Foreskin fibroblast (primary cell): ENCODE measurements around the genes LIPK and STAMBPL1.

DNA sequence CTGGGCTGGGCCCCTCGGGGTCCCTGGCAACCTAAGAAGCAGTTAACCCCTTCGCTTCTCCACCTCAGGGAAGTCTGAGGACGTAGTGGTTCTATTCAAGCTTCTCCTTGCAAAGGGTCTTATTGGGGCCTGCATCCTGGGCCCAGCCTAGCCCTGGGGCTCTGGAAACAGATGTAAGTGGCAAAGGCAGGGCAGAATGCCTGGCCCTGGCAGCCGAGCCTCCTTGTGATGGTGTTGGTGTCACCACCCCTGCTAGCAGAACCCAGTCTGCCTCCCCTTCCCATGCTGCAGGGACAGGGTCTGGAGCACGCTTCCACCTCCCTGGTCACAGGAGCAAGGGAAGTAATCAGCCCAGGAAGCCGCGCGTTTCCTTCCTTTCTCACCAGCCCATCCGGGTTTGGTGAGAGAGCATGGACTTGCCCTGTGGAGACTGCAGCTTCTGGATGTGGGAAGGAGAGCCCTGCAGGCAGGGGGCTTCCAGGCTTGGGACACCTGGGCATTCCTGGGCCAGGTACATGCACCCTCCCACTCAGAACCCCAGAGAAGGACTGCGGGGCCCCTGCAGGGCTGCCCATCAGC, 2.0 kb downstream of the MMRN2 start:
- RRBS: no CpG with 5 or more reads among the region's 10 CpGs

- RRBS: 3% methylated on average over 8 of the region's 47 CpGs
Measured at GRCh38 chr10:86971415-86972097, 3.3 kb downstream of the ADIRF start.

GRCh38 chr10:87082910-87083660, 11.6 kb downstream of the GLUD1 start:
- RRBS: no CpG with 5 or more reads among the region's 6 CpGs

- RRBS: no CpG with 5 or more reads among the region's 1 CpG
Measured at GRCh38 chr10:87089211-87089530, 5.5 kb downstream of the GLUD1 start.

GRCh38 chr10:87214010-87214647, 11.1 kb upstream of the NUTM2A start:
- RRBS: no CpG with 5 or more reads among the region's 23 CpGs

- RRBS: no CpG with 5 or more reads among the region's 7 CpGs
Measured at GRCh38 chr10:87660759-87661269, 1.1 kb downstream of the PAPSS2 start.

GRCh38 chr10:87668496-87668920, 8.8 kb downstream of the PAPSS2 start:
- RRBS: no CpG with 5 or more reads among the region's 5 CpGs

GRCh38 chr10:87815369-87815785, 2.6 kb downstream of the ATAD1 start:
- RRBS: no CpG with 5 or more reads among the region's 1 CpG

GRCh38 chr10:87873686-87874497, 10.5 kb downstream of the PTEN start:
- RRBS: no CpG with 5 or more reads among the region's 4 CpGs

- RRBS: no CpG with 5 or more reads among the region's 4 CpGs
Measured at GRCh38 chr10:87926253-87926817, 62.9 kb downstream of the PTEN start.

DNA sequence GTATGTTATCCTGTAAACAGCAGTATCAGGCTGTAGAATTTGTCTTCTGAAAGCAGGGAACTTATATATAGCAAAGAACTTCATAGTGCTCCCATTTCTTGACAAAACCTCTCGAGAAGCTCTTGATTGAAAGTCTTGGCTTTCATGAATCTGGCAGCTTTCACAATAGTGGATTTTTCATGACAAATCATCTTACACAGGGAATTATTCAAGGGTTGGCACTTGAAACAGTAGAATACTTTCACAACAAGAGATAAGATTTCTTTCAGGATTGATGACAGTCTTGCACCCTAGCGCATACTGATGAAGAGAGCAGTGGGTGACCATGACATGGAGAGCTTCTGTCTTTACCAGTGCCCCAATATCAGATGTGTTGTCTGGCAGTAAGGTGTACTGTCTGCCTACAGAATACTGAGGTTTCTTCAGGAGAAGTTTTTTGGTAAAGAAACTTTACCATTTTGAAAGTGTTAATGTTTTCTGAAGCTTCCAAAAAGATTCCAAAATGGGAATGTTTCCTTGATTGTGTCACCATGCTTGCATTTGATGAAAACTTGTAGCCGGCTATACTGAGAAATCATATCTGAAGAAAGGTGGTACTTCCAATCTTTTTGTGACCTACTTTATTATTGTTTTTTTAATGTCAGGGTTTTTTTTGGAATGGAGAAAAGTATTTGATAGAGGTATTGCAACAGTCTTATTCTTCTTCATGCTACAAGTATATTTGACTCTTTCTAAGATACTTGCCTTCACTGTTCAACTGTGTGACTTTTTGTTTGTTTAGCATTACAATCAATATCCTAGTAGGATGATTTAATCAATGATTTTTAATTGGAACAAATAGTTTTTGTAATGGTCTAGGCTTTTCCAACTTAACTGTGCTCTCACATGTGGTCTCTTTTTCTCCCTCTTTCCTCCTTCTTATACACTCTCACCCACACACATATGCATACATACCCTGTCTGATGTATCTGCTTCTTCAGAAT, 72.6 kb downstream of the PTEN start:
- RRBS: no CpG with 5 or more reads among the region's 3 CpGs

DNA sequence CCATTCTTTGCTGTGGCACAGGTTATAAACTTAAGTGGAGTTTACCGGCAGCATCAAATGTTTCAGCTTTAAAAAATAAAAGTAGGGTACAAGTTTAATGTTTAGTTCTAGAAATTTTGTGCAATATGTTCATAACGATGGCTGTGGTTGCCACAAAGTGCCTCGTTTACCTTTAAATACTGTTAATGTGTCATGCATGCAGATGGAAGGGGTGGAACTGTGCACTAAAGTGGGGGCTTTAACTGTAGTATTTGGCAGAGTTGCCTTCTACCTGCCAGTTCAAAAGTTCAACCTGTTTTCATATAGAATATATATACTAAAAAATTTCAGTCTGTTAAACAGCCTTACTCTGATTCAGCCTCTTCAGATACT, 104.8 kb downstream of the PTEN start:
- RRBS: no CpG with 5 or more reads among the region's 3 CpGs

GRCh38 chr10:88113139-88113715, 249.8 kb downstream of the PTEN start:
- RRBS: no CpG with 5 or more reads among the region's 2 CpGs

- RRBS: no CpG with 5 or more reads among the region's 10 CpGs
Measured at GRCh38 chr10:88227411-88228121, 355.6 kb downstream of the RNLS start.

GRCh38 chr10:88245942-88246519, 337.1 kb downstream of the RNLS start:
- RRBS: no CpG with 5 or more reads among the region's 4 CpGs

- RRBS: no CpG with 5 or more reads among the region's 1 CpG
Measured at GRCh38 chr10:88705949-88706350, at the start of gene LIPK. Gene LIPK (plus strand): TSS chr10:88706249.

DNA sequence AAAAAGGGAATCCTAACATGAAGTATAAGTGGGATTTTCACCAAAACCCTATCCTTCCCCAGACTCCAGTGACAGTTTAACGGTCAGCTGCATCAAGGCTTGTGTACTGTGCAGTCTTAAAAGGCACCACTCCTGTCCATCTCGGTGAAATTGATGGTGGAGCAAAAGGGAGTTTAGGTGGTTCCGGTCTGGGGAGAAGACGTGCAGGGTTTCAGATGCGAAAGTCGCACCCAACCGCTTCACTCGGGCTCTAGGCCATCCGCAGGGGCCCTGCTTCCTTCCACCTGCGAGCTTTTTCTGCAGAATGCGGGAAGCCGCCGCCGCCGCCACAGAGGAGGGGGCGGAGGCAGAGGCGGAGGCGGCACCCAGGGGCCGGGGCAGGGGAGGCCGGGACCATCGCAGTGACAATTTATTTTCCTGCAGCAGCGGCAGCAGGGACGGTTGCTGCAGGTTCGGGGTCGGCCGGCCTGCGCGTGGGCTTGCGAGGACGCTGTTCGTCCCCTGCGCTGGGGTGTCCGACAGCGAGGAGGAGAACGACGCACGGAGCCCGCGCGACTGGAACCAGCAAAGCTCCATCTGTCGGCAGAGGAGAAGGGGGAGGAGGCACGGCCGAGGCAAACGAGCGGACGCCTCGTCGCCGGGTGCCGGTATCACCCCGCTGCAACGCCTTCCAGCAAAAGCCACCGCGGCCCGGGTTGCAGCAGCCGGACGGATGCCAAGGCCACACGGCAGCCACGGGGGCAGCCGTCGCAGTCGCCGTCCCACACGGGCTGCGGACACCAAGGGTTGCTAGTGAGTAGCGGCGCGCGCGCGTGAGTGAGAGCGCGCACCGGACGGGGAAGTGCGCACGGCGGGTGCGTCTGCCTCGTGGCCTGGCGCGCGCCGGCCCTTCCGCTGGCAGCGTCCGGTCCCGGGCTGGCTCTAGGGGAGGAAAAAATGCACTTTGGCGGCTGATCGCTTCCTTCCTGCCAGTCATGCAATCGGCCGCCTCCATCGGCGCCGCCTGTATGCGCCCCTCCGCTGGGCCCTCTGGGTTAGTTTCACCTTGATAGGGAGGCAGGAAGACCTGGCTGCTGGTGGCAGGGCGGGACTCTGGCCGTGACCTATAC, at the start of gene STAMBPL1:
STAMBPL1 (plus strand) TSS at position 399 of the 1,109 bp plus-strand sequence.
- RRBS: 2% methylated on average over 23 of the region's 99 CpGs

GRCh38 chr10:88932877-88933725, 19.5 kb downstream of the ACTA2 start:
- RRBS: no CpG with 5 or more reads among the region's 7 CpGs

- RRBS: no CpG with 5 or more reads among the region's 4 CpGs
Measured at GRCh38 chr10:88937843-88938457, 14.6 kb downstream of the ACTA2 start.

DNA sequence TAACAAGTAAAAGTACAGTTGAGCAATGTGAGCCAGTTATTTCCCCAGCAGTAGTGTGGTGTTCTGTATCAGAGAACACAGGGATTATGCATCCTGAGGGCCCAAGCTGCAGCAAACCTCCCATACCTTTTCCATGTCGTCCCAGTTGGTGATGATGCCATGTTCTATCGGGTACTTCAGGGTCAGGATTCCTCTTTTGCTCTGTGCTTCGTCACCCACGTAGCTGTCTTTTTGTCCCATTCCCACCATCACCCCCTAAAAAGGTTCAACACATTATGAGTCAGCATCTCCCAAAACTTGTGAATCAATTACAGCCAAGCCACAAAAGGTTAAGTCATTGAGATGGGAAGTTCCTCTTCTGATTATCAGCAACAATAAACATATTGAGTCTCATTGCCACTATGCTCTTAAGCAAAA, 5.4 kb downstream of the ACTA2 start:
- RRBS: no CpG with 5 or more reads among the region's 4 CpGs